Hair follicular keratinocyte (primary cell): ENCODE measurements around the gene PLA2G15.

GRCh38 chr16:67716090-67716806, 2.9 kb downstream of the GFOD2 start:
- RAMPAGE, long total RNA, result no peak

DNA sequence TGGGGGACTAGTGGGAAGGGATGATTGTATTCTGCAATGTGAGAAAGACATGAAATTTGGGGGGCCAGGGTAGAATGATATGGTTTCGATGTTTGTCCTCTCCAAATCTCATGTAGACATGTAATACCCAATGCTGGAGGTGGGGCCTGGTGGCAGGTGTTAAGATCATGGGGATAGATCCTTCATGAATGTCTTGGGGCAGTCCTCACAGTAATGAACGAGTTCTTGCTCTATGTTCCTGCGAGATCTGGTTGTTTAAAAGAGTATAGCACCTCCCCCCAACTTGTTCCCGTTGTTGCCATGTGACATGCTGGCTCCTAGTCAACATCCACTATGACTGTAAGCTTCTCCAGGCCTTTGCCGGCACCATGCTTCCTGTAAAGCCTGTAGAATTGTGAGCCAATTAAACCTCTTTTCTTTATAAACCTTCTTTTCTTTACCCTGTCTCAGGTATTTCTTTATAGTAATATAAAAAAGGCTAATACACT, 33.3 kb downstream of the RANBP10 start:
- RAMPAGE, long total RNA, result no peak

DNA sequence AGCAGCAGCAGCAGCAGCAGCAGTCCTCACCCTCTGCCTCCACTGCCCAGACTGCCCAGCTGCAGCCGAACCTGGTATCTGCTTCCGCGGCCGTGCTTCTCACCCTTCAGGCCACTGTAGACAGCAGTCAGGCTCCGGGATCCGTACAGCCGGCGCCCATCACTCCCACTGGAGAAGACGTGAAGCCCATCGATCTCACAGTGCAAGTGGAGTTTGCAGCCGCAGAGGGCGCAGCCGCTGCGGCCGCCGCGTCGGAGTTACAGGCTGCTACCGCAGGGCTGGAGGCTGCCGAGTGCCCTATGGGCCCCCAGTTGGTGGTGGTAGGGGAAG, 773 bp downstream of the THAP11 start:
- RAMPAGE, long total RNA, result no peak

DNA sequence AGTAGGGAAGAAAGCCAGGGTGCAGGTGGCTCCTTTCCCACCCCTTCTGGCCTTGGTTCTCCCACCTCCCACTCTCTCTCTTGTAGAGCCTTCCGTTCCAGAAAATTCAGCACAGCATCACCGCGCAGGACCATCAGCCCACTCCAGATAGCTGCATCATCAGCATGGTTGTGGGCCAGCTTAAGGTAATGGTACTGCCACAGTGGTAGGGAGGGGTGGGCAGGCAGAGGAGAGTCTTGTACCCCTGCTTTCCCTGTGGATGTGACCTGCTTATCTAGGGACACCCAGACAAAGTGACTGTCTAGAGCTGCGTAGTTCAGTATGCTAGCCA, 4.5 kb upstream of the EDC4 start:
- RAMPAGE, long total RNA, result no peak

DNA sequence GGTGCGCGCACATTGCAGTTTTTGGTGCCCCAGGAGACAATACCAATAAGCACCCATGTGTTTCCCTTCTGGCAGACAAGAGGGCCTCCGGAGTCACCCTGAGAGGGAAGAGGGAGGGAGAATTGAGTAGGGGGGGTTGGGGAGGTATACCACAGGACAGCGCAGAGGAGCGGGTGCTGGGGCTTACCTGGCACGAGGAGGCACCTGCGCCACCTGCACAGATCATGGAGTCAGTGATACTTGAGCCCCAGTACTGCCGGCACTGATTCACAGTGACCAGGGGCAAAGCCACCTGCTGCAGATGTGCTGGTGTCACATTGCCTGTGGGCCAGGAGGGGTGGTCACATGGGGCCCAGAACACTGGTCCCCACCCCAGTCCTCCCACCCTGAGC, 1.7 kb downstream of the CTRL start:
- RAMPAGE, long total RNA, result no peak

- RAMPAGE, long total RNA, result no peak
Measured at GRCh38 chr16:67937181-67937525, 503 bp upstream of the PSMB10 start.

DNA sequence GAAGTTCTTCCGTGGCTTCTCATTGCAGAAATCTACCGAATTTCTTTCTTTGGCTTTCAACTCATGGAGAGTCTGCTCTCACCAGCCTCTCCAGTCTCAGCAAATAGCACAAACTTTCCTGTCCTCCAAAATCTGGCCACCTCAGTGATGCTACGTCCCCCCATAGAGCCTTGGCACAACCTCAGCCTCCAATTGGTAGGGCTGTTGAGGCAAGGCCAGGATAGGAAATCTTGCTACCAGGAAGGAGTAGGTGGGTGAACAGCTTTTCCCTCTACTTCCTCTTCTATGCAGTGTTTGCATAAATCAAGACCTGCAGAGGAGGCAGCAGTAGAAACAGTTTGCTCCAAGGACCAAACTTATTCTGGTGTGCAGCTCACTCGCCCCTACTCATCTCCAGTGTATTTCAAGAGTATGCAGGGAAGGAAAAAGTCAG, 678 bp upstream of the DPEP2 start:
- RAMPAGE, long total RNA, result no peak

DNA sequence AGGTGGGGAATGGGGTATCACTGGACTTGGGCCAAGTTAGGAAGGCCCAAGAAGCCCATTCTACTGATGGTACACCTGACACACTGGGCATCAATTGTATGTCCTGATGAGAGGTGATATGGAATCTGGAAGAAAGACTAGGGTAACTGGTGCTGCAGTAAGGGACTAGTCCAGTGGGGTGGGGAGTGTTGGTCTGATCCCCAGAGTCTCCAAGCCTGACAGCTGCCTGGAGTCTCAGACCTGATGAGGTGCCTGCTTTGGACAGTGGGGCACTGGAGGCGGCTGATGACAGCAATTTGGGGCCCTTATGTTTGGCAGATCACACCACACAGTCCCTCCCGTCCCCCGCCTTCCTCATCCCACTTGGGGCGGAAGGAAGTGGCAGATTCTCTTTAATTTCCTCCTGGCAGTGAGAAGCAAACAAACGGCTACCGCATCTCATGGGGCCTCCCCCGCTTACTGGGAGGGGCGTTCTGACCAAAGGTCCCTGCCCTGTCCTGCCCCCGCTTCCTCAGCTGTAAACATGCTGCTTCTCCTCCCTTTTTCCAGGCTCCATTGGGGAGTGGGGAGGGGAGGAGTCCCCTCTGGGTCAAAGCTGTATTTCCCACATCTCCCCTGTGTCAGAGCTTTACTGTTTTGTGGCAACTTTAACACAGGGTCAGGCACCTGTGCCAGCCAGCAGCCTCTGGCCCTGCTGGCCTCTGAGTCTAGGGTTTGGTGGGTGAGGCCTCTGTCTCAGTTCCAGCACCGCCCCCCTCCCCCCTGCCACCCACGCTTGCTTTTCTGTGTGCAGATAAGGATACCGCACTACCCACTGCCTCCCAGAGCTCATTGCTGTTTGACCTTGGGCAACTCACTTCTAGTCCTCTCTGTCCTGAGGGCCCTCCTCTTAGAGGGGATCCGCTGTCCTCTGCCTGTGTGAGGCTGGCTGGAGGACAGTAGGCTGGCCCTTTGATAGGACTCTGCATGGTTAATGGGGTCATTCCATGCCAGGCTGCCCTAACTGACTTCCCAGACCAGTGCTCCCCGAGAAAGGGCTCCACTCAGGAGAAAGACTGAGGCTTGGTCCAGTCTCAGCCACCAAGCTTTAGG, 5.4 kb upstream of the NFATC3 start:
- RAMPAGE, long total RNA, result no peak

DNA sequence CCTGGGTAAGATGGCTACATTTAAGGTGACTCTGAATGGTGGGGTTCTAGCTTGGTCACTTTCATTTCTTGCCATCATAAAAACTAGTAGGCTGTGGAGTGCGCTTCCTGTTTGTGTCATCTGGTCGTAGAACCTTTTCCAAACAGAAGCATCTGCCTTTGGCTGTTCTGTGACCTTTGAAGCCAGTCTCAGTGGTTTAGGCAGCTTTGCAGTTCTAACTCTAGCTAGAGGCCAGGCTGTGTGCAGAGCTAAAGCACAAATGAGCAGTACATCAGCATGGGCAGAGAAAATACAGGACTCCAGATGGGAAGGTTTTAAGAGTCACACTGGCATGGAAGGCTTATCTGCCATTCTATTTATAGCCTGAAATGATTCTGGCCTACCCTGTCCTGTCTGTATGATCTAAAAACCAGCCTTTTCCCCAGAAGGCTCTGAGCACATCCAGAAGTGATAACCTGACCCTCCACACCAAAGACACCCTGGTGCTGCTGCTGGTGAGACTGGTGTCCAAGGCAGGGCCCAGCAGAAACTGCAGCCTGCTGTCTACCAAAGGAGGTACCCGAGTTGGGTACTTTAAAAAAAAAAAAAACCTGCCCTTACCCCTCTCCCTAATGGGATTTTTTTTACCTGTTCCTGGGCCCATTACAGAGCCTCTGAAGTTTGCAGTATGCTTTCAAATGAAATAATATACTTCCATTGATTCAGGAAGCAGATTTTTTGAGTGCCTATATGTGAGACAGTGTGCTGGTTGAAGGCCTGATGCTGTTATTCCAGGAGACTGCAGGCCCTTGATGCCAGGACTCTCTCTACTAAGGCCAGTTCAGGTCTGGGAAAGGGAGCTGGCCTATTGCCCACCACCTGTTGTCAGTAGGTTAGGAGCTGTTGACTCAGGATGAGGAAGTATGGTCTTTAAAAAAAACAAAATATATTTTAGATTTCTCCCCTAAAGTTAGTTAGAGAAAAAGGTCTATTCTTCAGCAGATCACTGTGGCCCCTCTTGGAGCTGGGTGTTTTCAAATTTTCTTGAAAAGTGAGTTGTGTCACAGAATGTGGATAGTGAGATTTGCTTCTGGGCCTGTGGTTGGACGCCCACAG, 8.4 kb downstream of the ESRP2 start:
- RAMPAGE, long total RNA, result no peak

- RAMPAGE, long total RNA, result no peak
Measured at GRCh38 chr16:68237759-68238252, 1.9 kb upstream of the ESRP2 start.

DNA sequence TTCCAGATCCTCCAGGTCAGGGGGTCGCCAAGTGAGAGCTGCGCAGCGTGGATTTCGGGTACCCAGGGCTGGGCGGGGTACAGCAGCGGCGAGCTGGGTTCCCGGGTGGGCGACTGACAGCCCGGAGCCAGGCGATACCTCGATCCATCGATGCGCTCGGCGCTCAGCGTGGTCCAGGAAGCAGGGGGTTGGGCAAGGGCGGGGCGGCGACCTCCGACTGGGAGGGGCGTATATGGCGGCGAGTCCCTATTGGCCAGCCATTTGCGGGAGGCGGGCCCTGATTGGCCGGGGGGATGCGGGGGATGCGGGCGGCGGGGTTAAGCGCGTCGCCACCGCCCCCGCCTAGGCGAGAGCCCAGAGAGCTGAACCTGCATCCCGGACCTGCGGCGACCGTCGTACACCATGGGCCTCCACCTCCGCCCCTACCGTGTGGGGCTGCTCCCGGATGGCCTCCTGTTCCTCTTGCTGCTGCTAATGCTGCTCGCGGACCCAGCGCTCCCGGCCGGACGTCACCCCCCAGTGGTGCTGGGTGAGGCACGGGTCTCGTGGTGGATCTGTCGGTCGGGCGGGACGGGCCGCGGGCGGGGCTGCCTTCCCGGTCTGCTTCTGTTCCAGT, at the start of gene PLA2G15:
Gene PLA2G15 (plus strand): TSS at position 349 of the 616 bp plus-strand sequence.
- RAMPAGE, long total RNA, result no peak

- RAMPAGE, long total RNA, result no peak
Measured at GRCh38 chr16:68257256-68257680, 7.1 kb upstream of the SLC7A6 start.

DNA sequence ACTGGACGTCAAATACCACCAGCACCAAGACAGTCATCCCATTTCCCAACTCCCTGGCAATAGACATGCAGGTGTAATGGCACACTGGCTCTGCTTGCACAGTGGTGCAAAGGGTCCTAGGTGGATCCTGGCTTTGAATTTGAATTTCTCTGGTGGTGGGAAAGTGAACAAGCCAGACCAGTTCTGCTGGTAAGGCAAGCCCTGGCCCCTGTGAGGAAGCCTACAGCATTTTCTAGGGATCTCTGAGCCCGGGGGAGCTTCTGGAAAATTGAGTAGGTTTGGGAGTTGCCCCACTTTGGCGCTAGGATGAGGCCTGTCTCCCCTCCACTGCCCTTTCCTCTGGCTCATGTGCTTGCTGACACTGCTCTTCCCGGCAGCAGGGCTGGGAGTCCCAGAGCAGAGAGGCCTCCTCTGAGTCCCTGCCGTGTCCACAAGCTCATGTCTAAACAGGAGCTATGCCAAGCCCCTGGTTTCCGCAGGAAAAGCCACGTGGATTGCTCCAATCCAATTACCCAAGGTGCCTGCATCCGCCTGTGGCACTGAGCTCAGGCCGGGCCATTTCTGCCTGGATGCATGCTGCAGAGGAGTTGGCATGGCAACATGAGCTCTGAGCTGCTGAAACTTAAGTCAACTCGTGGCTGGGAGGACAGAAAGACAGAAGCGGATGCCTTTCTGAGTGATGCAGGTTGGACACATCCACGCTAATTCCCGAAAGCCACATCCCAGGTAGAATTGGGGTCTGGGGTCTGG, 67.1 kb downstream of the PRMT7 start:
- RAMPAGE, long total RNA, result no peak

- RAMPAGE, long total RNA, result no peak
Measured at GRCh38 chr16:68397521-68397982, 50.8 kb downstream of the SMPD3 start.

- RAMPAGE, long total RNA, result no peak
Measured at GRCh38 chr16:68486496-68487398, 38.4 kb upstream of the SMPD3 start.

DNA sequence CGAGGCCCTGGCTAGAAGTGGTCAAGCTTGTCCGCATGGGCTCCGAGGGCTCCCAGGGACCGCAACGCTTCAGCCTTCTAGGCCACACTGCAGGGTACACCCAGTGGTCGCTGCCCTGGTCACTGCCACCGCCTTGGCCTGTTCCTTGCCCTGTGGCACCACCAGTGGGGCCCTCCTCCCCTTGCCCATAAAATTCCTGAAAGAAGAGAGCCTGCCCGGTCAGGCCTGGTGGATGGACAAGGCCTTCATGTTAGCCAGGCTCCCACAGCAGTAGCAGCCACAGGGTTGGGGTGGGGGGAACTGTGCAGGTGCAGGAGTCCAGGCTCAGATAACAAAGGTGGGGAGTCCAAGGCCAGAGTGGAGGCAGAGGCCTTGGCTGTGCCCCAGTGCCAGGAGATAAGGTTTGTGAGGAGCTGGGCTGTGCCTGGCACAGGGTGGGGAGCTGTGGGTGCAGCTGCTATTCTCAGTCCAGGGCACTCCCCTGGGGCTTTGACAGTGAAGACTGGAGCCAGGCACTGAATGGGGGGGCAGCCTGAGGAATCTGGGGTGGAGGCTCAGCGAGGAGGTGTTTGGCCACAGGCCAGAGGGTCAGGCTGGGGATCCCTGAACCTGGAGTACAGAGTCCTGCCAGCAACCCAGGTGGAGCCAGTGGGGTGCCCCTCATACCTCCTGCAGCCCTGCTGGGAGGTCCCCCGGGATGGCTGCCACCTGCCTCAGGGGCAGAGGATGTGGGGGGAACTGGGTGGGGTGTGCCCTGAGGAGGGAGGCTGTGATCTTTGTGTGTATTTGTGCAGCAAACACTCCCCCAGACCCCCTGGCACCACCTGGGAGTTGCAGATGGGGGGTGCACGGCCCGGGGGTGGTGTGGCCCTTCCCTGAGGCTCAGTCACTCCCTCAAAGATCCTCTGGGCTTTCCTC, 44.2 kb upstream of the SMPD3 start:
- RAMPAGE, long total RNA, result no peak

DNA sequence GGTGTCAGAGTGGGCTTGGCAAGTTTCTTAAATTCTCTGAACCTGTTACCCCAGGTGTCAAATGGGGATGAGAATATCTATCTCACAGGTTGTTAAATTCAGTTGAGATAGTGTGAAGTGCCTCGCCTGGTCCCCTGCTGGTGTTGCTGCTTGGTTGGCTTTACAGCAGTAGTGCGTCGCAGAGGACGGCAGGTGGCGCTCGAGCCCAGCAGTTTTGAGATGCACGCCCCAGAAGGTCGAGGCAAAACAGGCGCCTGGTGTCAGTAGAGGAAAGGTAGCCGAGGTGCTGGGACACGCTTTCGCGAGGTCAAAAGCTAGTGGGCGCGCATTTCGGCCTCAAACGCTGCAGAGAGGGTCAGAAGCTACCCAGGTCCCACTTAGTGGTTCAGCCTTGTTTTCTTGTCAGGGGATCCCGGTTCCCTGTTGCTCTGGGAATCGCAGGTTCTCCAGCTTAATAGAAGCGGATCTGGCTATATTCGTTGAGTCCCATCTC, 10.4 kb upstream of the ZFP90 start:
- RAMPAGE, long total RNA, result no peak

DNA sequence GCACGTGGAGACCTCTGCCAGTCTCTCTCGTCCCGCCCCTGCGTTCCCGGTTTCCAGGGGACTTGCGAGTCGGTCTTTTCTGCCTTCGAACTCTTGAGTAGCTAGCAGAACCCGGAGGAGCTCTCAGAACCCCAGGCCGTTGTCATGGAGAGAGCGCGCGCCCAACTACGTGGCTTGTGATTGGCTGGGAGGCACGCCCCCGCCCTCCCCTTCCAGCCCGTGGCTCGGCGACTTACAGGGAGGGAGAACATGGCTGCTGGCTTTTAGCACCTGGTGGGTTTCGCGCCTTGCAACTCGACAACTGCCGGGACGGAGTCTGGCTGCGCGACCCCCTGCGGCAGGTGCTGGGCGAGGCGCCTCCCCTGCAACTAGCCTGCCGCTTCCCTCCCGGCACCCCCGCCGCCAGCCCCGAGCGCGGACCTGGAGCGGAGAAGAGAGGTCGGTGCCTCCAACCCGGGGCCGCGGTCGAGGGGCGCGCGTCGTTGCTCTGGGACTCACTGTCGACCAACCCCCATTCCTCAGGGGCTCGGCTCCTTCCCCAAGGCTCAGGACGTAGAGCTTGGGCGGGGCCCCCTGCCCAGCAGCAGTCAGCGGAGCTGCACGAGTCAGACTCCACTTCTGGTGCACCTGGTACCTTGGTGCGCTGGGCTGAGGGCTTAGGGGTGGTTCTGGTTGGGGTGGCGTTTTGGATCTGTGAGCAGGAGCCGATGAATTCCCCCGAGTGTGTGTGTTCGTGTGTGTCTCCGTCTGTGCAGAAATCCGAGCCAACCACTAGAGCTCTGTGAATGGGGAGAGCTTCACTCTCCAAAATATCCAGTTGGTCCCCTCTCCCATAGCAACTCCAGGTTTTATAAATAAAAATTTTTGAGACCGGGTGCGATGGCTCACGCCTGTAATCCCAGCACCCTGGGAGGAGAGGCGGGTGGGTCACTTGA, 8.9 kb upstream of the ZFP90 start:
- RAMPAGE, long total RNA, result no peak

DNA sequence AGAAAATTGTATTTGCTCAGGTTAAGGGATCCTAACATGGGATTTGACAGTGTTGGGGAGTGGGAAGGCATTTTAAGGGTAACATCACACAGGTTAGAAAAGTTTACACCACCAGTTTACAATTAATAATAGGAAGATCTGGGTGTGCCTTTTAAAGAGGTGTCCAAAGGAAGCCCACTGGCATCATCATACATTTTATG, 34.3 kb downstream of the ZFP90 start:
- RAMPAGE, long total RNA, result no peak

DNA sequence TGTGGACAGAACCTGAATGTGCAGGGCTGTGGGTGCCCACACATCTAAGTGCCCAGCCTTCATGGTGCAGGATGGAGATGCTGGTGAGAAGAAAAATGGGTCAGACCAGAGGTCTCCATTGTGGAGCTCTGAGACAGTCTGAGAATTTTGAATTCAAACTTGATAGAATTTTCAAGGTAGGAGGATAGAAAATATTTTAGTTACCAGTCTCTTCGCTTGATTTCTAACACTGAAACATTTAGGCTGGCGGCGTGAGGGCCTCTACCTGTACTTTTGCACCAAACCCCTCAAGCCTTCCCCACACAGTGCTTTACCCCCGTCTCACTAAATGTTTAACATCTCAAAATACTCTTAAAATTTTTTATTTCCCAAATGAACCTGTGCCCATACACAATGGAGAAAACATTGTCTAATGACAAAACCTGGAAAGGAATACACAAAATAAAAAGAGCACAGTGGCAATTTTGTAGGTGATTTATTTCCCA, 2.0 kb upstream of the TANGO6 start:
- RAMPAGE, long total RNA, result no peak